Vein endothelial cell (primary cell): ENCODE results near the genes THRB, OXSM and NEK10.

DNA sequence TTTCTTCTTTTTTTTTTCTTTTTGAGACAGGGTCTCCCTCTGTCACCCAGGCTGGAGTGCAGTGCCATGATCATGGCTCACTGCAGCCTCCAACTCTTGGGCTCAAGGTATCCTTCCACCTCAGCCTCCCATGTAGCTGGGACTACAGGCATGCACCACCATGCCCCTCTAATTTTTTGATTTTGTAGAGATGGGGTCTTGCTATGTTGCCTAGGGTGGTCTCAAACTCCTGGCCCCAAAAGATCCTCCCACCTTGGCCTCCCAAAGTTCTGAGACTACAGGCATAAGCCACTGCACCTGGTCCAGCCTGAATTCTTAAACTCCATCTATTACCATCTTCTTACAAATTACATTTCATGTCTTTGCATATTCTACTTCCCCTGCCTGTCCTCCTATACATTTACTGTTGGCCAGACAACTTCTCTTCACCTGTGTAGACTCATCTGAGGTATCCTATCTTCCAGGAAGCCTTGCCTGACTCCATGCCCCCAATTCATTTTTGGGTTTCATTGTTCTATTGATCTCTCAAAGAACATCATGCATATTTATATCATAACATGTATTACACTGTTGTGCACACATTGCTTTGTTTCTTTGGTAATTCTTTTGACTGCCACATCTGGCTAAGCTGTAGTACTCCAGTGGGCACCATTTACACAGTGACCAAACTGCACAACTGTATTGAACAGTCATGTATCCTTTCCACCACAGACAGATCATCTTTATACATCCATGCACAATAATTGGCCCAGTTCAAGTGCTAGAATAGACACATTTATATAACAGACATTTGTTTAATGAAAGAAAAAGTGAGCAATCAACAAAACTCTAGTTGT, 165.5 kb downstream of the THRB start:
- CAGE, long polyA plus RNA, result no peak

DNA sequence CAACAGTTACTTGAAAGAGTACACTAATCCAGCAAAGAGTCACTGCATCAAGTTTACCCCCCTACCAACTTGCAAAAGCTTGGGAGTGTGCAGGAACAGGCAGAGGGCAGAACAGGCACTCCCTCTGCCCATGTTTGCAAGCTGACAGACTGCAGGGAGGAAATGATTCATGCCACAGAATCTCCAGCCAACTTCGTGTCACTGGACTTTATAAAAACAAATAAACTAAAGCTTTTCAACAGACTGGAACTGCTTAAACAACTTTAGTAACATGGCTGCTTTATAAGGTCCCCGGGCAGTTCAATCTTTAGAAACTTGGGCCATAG, 129.5 kb downstream of the THRB start:
- CAGE, long polyA plus RNA, result no peak

- CAGE, long polyA plus RNA, result no peak
Measured at GRCh38 chr3:24373085-24373812, 121.4 kb downstream of the THRB start.

GRCh38 chr3:24493694-24494192, 907 bp downstream of the THRB start:
- CAGE, long polyA plus RNA, result no peak

DNA sequence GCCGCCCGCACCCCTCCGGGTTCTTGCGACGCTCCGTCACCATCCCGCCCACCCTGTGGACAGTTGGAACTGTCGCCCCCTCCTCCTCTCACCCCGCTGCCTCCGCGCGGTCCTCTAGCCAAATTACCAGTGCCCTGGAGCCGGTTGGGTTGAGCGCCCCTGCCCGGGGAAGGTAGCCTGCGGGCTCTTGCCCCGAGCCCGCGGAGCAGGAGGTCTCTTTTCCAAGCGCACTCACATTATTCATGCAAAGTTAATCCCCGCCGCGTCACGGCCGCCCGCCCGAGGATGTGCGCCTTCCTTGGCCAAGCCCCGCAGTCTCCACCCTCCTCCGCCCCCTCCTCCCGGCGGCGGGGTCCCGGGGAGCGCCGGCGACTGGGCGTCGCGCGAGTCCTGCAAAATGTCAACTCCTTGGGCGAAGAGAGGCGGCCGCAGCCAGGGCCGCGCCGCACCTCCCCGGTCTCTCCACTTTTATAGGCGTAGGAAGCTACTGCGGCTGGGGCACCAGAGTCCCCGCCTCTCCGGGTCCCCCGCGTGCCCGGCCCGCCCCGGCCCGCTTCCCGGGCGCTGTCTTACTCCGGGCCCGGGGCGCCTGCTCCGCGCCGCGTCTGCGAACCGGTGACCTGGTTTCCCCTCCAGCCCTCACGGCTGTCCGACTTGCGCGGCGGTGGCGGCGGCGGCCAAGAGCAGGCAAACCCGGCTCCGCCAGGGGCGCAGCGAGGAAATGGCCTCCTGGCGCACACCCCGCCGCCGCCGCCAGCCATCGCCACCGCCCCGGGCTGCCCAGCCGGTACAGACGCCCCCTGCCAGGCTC, at the start of gene THRB:
Gene THRB (minus strand): TSS at position 291 of the 811 bp plus-strand sequence.
- CAGE, long polyA plus RNA, result no peak

DNA sequence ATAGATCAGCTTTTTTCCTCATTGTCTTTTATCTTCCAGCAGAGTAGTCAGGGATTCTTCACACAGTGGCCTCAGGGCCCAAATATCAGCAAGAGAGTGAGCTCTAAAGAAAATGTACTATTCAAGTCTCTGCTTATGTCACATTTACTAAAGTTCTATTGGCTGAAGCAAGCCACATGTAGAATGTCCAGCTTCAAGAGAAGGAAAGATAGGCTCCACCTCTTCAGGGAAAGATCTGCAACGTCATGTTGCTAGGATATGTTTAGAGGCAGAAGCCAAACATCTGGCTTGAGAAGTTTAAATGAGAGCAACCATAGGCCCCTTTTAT, 11.0 kb upstream of the THRB start:
- CAGE, long polyA plus RNA, result no peak

DNA sequence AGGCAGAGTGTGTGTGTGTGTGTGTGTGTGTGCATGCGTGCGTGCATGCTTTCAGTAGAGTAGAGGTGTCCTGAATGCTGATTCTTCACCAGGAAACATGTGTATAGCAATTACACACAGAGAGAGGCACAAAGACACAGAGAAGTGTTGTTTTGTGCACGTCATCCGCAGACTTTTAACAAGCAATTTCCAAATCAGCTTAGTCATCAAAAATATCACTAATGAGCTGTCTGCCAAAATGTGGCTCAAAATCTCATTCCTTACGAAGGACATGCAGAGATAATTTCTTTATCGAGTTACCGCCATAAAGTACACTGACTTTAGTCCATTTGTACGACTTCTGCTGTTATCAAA, 275.0 kb upstream of the RARB start:
- CAGE, long polyA plus RNA, result no peak

DNA sequence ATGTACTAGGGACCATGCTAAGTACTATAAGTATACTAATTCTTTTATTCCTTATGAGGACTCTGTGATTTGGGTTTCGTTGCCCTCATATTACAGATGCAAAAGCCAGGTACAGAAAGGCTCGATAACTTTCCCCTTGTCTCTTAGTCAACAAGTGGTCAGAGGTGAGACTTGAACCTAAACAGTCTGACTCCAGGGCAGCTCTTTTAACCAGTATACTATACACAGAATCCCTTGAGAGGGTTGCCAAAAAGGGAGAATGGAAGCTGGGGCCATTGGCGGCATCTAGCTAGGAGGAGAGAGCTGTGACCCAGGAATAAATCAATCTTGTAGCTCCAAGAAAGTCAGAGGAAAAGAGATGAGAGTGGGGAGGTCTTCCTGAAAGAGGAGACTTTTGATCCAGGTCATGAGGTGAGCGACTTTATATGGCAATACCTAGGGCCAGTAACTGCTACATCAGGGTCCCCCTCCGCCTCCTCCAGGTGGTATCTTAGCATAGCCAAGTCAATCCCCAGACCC, 92.3 kb downstream of the TOP2B start:
- CAGE, long polyA plus RNA, result no peak

DNA sequence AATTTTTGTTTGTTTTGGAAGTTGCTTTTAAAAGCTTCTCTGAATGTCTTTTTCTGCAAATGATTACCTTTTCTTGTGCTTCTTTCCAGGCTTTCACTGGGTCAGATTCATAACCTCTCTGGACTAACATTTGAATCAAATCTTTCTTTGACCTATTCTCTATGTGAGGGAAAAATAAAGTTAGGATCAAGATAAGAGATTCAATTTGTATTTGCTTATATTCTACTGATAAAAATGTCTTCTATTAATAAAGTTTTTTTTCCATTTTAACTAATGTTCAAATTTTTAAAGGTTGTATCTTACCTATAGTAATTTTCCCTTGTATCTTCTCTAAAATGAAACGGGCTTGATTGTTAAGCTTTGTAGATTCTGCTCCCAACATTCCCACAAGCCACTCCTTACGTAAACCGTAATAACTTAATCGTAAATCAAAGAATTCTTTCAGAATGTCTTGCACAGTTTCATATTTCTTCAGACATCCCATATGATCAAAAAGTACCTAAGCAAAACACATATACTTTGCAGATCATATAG, 46.3 kb downstream of the TOP2B start:
- CAGE, long polyA plus RNA, result no peak

- CAGE, long polyA plus RNA, result no peak
Measured at GRCh38 chr3:25619316-25620276, 45.1 kb downstream of the TOP2B start.

GRCh38 chr3:25729606-25730376, 53.5 kb downstream of the NGLY1 start:
- CAGE, long polyA plus RNA, result no peak

GRCh38 chr3:25789650-25790735, at the start of gene OXSM:
TSS of gene OXSM (plus strand) at chr3:25790090.
- CAGE, long polyA plus RNA, result start-site peak on the plus strand at chr3:25790084-25790097, 51 and 39 reads in 2 replicates

- CAGE, long polyA plus RNA, result no peak
Measured at GRCh38 chr3:27368873-27369842, at the start of gene NEK10. TSS of gene NEK10 (minus strand) at chr3:27369383.

DNA sequence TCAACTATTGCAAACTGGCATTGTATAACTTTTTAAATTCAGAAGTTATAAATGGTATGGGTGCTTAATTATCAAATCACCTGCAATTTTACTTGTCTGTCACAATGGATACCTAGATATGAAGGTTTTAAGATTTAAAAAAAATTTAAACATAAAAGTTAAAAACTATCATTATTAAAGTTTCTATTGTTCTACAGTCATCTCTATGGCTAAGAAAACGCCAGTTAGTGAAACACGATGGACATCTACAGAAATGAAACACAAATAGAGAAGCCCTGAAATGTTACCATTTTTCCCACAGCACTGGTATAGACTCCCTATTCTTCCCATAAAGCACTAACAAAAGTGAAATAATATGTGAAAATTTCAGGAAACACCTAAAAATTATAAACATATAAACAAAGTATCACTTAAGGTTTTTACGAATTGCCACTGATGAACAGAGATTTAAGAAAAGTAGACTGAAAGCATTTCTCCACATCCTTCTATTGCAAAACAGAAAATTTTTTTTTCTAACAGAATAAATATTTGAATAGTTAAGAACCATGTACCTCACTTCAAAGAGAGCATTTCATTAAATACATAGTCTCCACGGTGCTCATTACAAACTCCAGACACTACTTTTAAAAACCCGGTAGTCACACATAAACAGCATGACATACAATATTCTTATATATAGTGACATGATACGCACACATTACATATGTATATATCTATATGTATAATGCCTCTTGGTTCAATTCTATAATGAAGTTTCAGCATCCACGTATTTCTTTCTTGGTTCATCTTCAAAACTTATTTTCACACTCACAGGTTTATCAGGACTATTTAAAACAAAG, 7.1 kb upstream of the NEK10 start:
- CAGE, long polyA plus RNA, result no peak

DNA sequence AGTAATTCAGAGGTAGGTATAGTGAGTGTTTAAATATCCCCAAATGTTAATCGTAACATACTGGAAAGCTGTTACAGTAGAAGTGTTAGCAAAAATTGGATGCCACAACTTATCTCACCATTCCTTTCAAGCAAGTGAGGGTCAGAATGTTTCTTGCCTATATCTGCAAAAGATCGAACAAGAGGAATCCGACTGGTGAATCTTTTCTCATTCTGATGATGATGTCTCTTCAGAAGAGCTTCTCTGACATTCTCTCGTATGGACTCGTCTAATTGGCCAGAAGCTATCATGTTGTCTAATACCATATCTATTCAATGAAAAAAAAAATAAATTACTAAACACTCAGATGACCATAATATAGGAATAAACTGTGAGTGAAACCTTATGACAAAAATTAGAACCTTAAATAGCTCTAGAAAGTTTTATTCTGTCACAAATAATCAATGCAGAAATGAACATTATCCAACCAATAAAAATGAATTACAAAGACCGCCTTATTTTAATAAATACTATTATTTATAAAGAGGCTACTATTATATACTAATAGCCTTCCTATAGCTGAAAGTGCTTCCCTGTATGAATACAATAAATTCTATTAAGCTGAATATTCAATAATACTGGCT, 50.3 kb downstream of the SLC4A7 start:
- CAGE, long polyA plus RNA, result no peak

- CAGE, long polyA plus RNA, result no peak
Measured at GRCh38 chr3:27482866-27483676, 1.1 kb downstream of the SLC4A7 start.

DNA sequence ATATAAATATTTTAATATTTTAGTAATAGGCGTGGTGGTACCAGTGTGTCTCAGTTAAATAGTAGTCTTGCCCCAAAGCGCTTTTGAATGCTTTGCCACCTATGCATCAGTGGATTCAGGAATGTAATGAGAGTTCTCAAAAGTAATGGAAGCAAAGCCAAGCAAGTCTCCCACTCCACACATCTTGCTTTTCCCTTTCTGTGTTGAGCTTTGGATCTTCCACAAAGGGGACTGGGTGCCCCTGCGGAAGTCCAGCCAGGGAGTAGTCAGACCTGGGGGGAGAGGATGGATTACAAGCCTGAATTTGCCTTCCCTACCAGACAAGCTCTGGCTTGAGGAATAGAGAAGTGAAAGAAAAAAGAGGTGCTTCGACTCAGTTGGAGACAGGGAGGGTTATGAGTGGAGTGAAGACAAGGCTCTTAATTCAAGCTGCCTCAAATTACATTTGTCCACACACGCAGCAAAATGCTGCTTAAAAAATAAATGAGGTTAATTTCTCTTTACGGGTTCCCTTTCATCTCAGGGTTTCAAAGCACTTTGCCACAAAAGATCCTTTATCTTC, 48.9 kb upstream of the SLC4A7 start:
- CAGE, long polyA plus RNA, result no peak

DNA sequence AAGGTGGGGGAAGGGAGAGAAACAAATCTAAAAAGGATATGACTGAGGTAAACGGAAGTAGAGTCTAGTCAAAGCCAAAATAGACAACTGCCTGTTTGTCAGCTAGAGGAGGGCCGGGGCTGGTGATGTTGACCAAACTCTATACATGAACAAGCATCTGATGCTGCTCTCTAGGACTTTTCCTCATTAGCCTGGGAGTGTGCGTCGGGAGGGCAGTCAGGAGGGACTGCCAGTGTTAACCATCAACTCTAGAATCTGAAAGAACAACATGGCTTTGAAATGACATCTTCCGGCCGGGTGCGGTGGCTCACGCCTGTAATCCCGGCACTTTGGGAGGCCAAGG, 50.2 kb upstream of the SLC4A7 start:
- CAGE, long polyA plus RNA, result no peak

DNA sequence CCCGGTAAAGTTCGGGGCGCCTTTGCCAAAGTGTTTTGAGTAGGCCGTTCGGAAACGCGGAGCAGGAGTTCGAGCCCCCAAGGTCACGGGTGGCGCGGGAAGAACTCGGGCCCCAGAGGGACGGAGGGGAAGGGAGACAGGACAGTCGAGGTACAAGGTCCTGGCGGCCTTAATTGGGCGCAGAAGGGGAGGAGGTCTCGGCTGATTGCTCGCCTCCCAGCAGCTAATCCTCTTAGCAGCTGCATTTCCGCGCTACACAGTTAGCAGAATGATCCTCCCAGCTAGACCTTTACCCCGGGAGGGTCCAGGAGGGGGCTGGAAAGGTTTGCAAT, 7.4 kb downstream of the EOMES start:
- CAGE, long polyA plus RNA, result no peak

- CAGE, long polyA plus RNA, result no peak
Measured at GRCh38 chr3:28916642-28917080, 364.2 kb upstream of the RBMS3 start.